ENCODE data around the gene SERF1A.

GRCh38 chr5:68281355-68281786 is 65.8 kb downstream of the PIK3R1 start:
- PRO-cap, 2 experiments = no peak in any of the 2 experiments
- RAMPAGE, long total RNA, 5 experiments = no peak in any of the 5 experiments

DNA sequence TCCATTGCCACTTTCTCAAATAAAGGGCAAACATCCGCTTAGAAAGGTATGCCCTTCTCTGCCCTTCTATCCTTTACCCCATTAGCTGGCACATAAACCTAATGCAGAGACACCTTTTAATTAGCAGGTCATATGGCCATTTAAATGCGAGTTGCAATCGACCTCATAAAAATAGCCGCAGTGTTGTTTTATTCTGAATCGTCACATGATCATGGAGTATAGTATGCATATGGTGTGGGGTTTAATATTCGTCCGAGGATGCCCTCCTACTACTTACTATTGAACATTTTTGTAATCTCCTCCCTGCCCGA is 72.0 kb downstream of the PIK3R1 start:
- PRO-cap, 2 experiments = no peak in any of the 2 experiments
- RAMPAGE, long total RNA, 5 experiments = no peak in any of the 5 experiments

GRCh38 chr5:68287934-68288913 is 72.7 kb downstream of the PIK3R1 start:
- PRO-cap, 2 experiments = peak in 2 of 2 experiments; most common plus-strand start chr5:68288153 (in 1); most common minus-strand start chr5:68287975 (in 1)
- RAMPAGE, long total RNA, 5 experiments = start-site peak on the plus strand in 3 of 5 experiments, at chr5:68288501-68288701 at its widest, 508 to 1,181 reads per replicate

- PRO-cap, 2 experiments = no peak in any of the 2 experiments
- RAMPAGE, long total RNA, 5 experiments = no peak in any of the 5 experiments
Measured at GRCh38 chr5:68300524-68301125, 85.1 kb downstream of the PIK3R1 start.

DNA sequence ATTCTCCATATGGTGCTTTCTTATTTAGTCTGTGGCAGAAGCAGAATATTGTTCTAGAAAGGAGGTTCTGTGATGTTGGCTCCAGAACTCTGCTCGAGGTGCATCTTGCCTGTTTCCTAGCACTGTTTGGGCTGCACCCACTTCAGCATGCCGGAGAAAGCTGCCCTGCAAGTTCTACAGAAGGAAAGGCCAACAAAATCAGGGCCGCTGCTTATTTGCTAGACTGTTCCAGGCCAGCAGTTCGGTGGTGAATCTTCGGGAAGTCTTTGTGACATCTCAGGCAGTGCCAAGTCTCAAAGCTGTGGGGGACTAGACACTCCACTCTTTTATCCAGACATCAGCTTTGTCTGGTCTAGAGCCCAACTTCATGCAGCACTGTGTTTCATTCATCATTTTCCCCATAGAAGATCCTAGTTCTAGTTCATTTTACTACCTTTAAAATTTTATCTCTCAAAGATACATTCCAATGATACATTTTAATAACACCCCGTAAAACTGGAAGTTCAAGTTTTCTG is 91.1 kb downstream of the PIK3R1 start:
- PRO-cap, 2 experiments = peak in 1 of 2 experiments; most common minus-strand start position 128 of the sequence (in 1)
- RAMPAGE, long total RNA, 5 experiments = no peak in any of the 5 experiments

- PRO-cap, 2 experiments = no peak in any of the 2 experiments
- RAMPAGE, long total RNA, 5 experiments = no peak in any of the 5 experiments
Measured at GRCh38 chr5:68319280-68319980, 103.9 kb downstream of the PIK3R1 start.

DNA sequence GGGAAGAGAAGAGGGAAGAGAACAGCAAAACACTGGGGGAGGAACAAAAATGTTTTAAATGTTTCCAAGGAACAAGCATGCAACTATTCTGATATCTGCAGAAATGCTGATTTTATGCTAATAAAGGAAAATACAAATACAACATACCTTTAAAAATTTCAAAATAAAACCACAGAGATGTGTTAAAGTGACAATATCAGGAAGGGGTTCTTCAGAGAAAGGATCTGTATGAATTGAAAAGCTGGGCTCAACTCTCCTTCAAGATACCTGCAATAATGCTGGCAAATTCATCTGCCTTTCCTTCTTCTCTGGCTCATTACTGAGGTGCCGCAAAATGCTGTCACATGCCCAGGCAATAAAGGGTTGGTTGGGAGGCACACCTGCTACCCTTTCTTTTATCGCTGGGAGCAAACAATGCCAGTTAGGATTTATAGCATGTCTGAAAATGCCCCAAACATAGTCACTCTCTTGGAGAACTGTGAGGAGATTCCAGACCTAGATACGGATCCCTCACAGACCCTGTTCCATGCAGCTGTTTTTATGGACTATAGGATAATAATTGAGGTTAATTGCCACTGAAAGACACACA is 317.8 kb downstream of the PIK3R1 start:
- PRO-cap, 2 experiments = no peak in any of the 2 experiments
- RAMPAGE, long total RNA, 5 experiments = no peak in any of the 5 experiments

DNA sequence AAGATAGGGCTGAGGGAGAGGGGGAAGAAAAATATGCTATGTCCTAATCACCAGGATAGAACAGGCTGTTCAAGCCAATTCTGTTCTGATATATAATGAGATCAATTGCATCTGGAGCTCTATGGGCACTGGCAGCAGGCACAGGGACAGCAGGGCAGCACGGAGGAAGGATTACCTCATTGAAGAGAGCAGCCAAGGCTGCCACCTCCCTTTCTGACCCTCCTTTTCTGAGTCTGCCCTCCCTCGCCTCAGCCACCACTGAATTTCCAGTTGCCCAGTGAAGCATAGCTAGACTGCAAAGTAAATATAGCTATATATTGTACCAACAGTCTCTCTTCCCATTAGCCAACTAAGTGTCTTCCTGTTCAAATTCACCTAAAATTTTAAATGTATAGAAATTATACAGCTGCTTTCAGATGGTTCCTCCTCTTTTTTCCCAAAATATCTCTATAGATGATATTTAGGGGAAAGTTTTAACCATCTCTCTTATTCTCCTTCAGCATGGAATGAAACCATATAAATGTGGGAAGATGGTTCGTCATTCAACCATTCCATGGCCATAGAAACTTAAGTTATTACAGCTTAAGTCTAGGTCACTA is 378.0 kb downstream of the PIK3R1 start:
- PRO-cap, 2 experiments = no peak in any of the 2 experiments
- RAMPAGE, long total RNA, 5 experiments = no peak in any of the 5 experiments

DNA sequence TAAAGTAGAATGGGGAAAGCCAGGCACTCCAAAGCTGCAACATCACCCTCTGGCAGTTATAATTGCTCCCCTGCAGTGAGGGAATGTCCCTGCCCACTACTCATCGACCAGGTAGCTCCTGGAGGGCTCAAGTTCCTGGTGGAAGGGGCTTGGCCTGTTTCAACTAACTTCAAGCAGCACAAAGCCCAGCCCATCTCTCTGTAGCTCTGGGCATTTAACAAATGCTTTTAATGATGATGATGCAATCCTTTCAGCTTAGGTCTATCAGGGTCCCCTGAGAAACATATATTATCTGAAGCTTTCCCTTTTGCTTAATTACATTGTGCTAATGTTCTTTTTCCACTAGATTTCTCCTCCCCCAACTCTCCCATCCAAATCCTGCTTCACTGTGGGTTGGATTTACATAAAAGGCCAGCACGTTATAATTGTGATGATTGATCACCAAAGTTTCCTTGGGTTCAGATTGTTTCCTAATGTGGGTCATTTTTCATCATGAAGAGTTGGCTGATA is 436.5 kb upstream of the SLC30A5 start:
- PRO-cap, 2 experiments = no peak in any of the 2 experiments
- RAMPAGE, long total RNA, 5 experiments = no peak in any of the 5 experiments

GRCh38 chr5:68759420-68760046 is 334.3 kb upstream of the SLC30A5 start:
- PRO-cap, 2 experiments = no peak in any of the 2 experiments
- RAMPAGE, long total RNA, 5 experiments = no peak in any of the 5 experiments

DNA sequence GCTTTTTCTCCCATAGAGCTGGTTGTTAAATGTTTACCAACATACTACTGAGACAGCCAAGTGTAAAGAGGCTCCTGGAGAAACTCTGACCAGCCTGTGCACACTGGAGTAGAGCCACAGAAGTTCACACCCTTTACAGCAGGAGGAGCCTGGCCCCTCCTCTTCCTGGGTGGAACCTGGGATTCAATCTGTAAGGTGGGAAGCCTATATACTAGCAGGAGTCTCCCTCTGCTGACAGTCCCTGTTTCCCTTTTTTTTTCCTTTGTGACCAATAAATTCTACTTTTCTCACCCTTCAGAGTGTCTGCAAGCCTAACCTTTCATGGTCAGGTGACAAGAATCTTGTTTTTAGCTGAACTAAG is 10.4 kb upstream of the SLC30A5 start:
- PRO-cap, 2 experiments = no peak in any of the 2 experiments
- RAMPAGE, long total RNA, 5 experiments = no peak in any of the 5 experiments

- PRO-cap, 2 experiments = no peak in any of the 2 experiments
- RAMPAGE, long total RNA, 5 experiments = no peak in any of the 5 experiments
Measured at GRCh38 chr5:69419933-69420636, 5.2 kb downstream of the MARVELD2 start.

- PRO-cap, 2 experiments = peak in 2 of 2 experiments; most common plus-strand start chr5:69493053 (in 2); most common minus-strand start chr5:69493028 (in 1)
- RAMPAGE, long total RNA, 5 experiments = no peak in any of the 5 experiments
Measured at GRCh38 chr5:69492927-69493147, 247 bp downstream of the OCLN start.

GRCh38 chr5:69502276-69503091 is 9.9 kb downstream of the OCLN start:
- PRO-cap, 2 experiments = peak in 2 of 2 experiments; most common plus-strand start chr5:69502658 (in 1); most common minus-strand start chr5:69502526 (in 2)
- RAMPAGE, long total RNA, 5 experiments = no peak in any of the 5 experiments

GRCh38 chr5:70900506-70900854 is at the start of gene SERF1A:
TSS of gene SERF1A (plus strand) at chr5:70900669.
- PRO-cap, 2 experiments = no peak in any of the 2 experiments
- RAMPAGE, long total RNA, 5 experiments = no peak in any of the 5 experiments

- PRO-cap, 2 experiments = no peak in any of the 2 experiments
- RAMPAGE, long total RNA, 5 experiments = no peak in any of the 5 experiments
Measured at GRCh38 chr5:71470181-71470635, 14.8 kb downstream of the BDP1 start.

GRCh38 chr5:72178921-72180164 is 72.1 kb downstream of the MAP1B start:
- PRO-cap, 2 experiments = peak in 2 of 2 experiments; most common plus-strand start chr5:72179685 (in 2); most common minus-strand start chr5:72179412 (in 1)
- RAMPAGE, long total RNA, 5 experiments = start-site peak on the plus strand in 1 of 5 experiments, at chr5:72179754-72179797 at its widest, 82 to 136 reads per replicate

DNA sequence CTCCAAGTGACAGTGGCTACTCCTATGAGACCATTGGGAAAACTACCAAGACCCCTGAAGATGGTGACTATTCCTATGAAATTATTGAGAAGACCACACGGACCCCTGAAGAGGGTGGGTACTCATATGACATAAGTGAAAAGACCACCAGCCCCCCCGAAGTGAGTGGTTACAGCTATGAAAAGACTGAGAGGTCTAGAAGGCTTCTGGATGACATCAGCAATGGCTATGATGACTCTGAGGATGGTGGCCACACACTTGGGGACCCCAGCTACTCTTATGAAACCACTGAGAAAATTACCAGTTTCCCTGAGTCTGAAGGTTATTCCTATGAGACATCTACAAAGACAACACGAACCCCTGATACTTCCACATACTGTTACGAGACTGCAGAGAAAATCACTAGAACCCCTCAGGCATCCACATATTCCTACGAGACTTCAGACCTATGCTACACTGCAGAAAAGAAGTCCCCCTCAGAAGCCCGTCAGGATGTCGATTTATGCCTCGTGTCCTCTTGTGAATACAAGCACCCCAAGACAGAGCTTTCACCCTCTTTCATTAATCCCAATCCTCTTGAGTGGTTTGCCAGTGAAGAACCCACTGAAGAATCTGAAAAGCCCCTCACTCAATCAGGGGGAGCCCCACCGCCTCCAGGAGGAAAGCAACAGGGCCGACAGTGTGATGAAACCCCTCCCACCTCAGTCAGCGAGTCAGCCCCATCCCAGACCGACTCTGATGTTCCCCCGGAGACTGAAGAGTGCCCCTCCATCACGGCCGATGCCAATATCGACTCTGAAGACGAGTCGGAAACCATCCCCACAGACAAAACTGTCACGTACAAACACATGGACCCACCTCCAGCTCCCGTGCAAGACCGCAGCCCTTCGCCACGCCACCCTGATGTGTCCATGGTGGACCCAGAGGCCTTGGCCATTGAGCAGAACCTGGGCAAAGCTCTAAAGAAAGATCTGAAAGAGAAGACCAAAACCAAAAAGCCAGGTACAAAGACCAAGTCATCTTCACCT is 92.1 kb downstream of the MAP1B start:
- PRO-cap, 2 experiments = no peak in any of the 2 experiments
- RAMPAGE, long total RNA, 5 experiments = no peak in any of the 5 experiments

DNA sequence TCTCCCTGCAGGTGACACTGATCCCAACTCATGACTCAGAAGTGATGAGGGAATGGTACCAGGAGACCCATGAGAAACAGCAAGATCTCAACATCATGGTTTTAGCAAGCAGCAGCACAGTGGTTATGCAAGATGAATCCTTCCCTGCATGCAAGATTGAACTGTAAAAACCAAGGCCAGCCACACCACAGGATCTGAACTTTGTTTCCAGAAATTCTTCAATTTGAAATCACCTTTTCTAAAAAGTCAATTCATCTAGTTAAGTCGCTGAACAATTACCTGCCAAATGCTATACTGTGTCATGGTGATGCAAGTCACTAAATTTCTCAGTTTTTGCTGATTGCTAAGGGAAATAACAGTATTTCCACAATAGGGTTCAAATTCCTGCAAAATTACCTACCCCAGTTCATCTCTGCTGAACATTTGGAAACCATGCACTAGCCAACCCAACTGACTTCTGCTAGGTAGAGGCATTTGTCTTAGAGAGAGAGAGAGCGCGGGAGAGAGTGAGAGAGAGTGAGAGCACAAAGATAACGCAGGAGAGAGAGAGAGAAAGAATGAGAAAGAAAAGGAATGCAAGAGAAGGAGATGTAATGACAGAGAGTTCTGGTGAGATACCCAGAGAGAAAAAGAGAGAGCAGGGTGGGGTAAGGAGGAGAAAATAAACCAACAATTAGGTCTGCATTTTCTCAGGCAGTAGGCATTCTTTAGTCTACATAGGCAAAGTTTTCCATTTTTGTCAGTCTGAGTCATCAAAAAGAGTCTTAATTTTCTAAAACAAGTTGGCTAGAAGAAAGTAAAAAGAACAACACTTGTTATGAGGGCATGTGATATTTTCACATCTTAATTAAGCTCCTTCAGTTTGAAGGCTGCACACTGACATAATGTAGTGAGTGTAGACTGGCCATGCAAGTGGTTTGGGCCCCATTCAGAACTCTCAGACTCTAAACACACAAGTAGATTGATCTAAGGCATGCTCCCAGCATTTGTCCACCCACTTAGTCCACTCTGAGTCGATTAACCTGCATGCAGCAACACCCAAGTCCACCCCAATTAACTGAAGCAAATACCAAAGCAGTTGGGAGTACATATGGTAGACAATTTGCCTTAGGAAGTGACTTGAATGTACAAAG is 98.2 kb downstream of the MAP1B start:
- PRO-cap, 2 experiments = peak in 1 of 2 experiments; most common plus-strand start position 482 of the sequence (in 1)
- RAMPAGE, long total RNA, 5 experiments = no peak in any of the 5 experiments

- PRO-cap, 2 experiments = peak in 2 of 2 experiments; most common minus-strand start chr5:72248545 (in 2)
- RAMPAGE, long total RNA, 5 experiments = no peak in any of the 5 experiments
Measured at GRCh38 chr5:72248251-72248916, 71.7 kb downstream of the MRPS27 start.